Cardiac septum (tissue), 1 donor: ENCODE measurements around the genes PGM3, ME1 and MRAP2.

GRCh38 chr6:81720184-81720730, 32.2 kb downstream of the TENT5A start:
- PRO-cap, result no peak

GRCh38 chr6:81727851-81728329, 24.6 kb downstream of the TENT5A start:
- PRO-cap, result no peak

GRCh38 chr6:81751418-81752586, 679 bp downstream of the TENT5A start:
- PRO-cap, result bidirectional peak, plus-strand start at chr6:81751837, minus-strand start at chr6:81751805

GRCh38 chr6:81774424-81774923, 22.0 kb upstream of the TENT5A start:
- PRO-cap, result no peak

GRCh38 chr6:81787837-81788231, 35.4 kb upstream of the TENT5A start:
- PRO-cap, result no peak

DNA sequence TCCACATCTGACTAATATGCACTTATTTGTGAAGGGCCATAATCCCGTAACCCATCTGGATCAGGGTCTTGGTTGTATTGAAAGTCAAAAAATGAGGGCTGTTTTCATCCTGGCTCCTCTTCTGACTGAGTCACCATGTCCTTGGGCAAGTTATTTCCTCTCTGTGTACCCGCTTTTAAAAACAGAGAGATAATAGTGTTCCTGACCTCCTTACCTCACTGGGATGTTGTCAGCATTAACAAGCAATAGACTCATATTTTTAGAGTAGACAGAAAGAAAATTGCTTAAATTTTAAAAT, 233.6 kb downstream of the IBTK start:
- PRO-cap, result no peak

- PRO-cap, result no peak
These were observed 232.1 kb downstream of the IBTK start for GRCh38 chr6:82015287-82016063.

GRCh38 chr6:82144095-82144759, 103.3 kb downstream of the IBTK start:
- PRO-cap, result bidirectional peak, plus-strand start at chr6:82144620, minus-strand start at chr6:82144332

DNA sequence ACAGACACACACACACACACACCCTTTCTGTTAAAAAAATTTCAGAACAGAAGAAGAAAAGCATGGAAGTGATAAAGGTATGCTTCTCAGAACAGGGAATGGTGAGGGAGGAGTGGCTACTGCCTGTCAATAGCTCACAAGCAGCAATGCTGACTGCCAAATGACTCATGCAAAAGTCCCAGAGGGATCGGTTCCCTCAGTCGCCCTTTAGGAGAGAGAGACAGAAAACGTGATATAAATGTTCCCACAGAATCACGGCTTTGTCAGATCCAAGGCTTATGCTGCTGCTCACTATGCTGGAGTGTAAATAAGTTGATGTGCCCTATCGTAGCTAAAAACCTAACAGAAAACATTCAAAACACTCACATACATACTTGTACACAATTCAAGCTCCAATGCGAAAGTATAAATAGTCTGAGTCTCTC, 102.6 kb downstream of the IBTK start:
- PRO-cap, result bidirectional peak, plus-strand start at position 263 of the sequence, minus-strand start at position 100 of the sequence

- PRO-cap, result no peak
These were observed 61.2 kb downstream of the IBTK start for GRCh38 chr6:82186147-82186918.

GRCh38 chr6:83192413-83193520, at the start of gene PGM3:
Gene PGM3, minus strand, starts transcription at chr6:83193265.
- PRO-cap, result bidirectional peak, plus-strand start at chr6:83193359, minus-strand start at chr6:83193257

DNA sequence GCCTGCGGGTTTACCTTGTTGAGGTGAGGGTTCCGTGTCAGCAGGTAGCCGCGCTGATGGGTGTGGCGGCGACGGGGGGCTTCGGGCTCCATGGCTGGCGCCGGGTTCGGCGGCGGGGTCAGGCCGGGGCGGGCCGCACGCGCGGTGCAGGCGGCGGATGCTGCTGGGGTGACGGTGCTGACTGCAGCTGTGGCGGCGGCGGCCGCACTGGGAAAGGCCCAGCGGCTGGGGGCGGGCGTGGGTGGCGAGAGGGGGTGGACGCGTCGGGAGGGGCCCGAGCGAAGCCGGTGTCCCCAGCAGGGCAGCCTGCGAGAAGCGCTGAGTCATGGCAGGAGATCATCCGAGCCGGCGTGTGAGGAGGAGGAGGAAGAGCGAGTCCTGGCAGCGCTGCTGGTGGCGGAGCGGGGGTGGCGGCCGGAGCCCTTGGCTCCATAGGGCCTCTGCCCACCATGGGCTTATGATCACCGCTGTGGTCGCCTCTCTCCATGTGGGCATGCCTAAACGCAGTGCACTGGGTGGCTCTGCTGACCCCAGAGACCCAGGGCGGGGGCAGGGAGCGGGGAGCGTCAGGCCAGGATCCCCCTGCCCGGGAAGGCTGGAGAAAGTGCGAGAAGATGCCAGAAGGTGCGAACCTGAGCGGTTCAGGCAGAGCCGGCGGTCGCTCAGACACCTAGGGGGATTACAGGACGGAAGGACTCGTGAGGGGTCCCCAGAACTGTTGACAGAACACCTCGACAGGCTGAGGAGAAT, at the start of gene ME1:
Gene ME1 (minus strand): TSS at position 189 of the 750 bp plus-strand sequence.
- PRO-cap, result bidirectional peak, plus-strand start at position 368 of the sequence, minus-strand start at position 183 of the sequence

- PRO-cap, result no peak
These were observed 4.6 kb downstream of the CYB5R4 start for GRCh38 chr6:83864094-83864500.

DNA sequence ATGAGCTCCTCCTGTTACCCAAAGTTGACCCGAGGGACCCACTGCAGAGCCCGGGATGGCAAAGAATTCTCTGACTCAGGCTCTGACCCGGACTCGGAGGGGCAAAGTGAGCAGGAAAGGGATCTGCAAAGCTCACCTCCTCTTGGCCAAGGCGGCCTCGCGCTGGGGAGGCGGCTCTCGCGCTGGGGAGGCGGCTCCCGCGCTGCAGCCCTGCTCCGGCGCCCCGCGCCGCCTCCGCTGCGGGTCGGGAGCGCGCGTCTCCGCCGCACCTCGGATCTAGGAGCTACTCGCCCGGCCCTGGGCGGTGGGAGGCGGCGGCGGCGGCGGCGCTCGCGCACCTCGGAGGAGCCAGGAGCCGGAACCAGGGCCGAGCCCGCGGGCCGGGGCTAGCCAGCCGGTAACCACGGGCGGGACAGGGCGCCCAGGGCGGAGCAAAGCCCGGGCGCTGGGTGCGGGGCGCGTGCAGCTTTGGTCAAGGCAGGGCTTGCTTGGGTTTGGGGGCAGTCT, at the start of gene MRAP2:
Gene MRAP2 (plus strand): TSS at position 286 of the 507 bp plus-strand sequence.
- PRO-cap, result unidirectional peak, plus-strand start at position 286 of the sequence

- PRO-cap, result no peak
These were observed 88.2 kb downstream of the CEP162 start for GRCh38 chr6:84139237-84139743.

- PRO-cap, result no peak
These were observed 146.2 kb downstream of the TBX18 start for GRCh38 chr6:84617905-84618834.

GRCh38 chr6:84719241-84719692, 45.1 kb downstream of the TBX18 start:
- PRO-cap, result no peak

- PRO-cap, result no peak
These were observed 13.5 kb upstream of the TBX18 start for GRCh38 chr6:84777850-84778277.

- PRO-cap, result no peak
These were observed 64.3 kb upstream of the NT5E start for GRCh38 chr6:85385550-85386049.

GRCh38 chr6:85419028-85419677, 30.7 kb upstream of the NT5E start:
- PRO-cap, result no peak